Neural progenitor cell (in vitro differentiated cells): ENCODE results near the genes RNF145 and FAM200C.

- RAMPAGE, long total RNA = no peak
Observed at GRCh38 chr5:157540591-157541568, 34.7 kb downstream of the ADAM19 start.

- RAMPAGE, long total RNA = no peak
Observed at GRCh38 chr5:157857800-157858175, 1.2 kb downstream of the CLINT1 start.

DNA sequence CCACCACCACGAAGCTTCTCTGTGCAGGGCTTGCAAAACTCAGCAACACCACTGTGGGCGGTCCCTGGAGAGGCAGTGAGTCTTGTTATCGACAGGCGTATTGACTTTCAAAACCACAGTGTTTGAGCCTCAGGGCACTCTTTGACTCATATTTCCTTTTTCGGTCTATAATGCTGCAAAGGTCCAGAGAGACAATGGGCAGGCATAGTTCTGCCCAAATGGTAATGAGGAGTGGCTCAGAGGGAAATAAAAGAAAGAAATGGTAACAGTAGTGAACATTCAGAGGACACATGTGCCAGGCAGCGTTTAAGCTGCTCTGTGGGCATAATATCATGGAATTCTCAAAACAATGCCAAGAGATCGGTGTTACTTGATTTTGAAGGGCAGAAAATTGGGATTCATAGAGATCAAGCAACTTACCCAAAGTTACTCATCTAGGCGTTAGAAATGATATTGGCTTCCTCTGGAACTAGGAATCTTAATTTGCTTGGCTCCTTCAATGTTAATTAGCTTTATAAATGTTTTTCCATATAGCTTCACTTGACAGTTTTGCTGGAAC lies 539.3 kb downstream of the EBF1 start:
- RAMPAGE, long total RNA = no peak

DNA sequence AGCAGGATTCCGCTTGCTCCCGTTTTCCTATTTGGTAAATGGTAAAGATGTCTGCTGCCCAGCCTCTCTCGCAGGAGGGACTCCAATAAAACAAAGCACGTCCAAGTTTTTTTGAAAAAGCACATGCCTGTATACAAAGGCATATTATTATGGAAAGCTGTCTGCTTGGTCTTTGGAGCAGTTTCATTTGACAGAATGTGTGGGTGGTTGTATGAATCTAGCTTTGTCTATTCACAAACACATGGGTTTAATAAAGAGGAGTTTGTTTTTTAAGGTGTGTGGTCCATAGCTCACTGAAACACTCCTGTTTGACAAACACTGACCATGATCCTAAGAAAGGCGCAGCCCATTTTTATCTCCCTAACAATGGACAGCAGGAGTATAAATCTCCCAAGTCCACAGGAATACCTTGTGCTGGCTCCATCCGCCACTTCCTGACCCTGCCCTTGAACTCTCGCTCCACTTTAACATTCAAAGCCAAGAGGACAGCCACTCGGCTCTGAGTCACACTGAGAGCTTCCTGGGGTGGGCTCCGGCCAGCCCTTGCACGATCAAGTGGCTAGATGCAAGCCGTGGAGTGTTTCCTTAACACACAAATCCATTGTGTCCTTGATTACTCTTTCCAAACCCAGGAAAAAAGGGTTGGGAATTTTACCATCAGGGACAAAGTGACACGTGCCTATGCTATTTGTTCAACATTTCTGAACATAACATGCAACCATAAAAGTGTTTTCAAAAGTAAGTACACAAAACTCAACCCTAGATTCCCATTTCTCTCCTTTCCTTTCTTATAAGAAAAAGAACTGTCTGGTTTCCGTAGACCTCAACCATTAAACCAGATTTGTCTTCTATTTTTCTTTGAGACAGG lies 371.8 kb downstream of the EBF1 start:
- RAMPAGE, long total RNA = no peak

DNA sequence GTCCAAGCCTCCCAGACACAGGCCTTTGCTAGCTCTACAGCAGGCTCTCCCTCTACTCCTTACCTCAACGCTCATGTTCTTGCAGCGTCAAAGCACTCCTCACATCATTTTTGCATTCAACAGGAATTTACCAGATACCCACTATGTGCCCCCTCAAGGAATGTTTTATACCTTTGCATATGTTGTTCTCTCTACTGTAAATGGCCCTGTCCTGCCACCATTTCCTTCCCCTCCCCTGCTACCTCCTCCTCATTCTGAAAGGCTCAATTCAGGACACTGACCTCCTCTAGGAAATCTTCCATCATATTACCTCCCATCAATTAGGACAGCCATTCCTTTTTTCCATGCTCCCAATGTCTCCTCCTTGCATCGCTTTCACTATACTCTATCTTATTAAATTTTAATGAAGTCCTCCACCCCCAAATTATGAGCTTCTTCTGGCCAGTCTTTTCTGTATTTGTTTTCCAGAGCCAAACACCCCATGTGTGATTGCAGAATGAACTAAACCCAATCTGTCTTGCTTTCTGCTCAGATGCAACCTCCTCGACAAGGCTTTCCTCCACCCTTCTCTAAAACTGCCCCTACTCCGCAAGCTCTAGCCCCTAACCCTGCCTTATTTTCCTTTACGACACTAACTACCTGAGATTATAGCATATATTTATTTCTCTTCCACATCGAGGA lies 101.8 kb downstream of the EBF1 start:
- RAMPAGE, long total RNA = no peak

- RAMPAGE, long total RNA = no peak
Observed at GRCh38 chr5:159049444-159050178, 50.1 kb downstream of the EBF1 start.

DNA sequence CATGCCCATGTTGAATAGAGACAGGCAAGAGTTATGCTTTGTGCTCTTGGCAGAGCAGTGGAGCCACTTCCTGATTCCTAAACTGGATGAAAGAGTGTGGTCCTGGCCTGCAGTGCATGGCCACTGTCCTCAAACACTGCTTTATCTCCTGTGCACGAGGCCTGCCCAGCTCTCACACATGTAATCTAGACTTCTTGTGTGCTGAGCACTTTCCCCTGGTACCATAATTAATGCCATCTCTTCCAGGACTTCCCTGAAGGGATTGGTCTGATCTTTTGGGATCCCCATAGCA lies 2.1 kb upstream of the EBF1 start:
- RAMPAGE, long total RNA = no peak

DNA sequence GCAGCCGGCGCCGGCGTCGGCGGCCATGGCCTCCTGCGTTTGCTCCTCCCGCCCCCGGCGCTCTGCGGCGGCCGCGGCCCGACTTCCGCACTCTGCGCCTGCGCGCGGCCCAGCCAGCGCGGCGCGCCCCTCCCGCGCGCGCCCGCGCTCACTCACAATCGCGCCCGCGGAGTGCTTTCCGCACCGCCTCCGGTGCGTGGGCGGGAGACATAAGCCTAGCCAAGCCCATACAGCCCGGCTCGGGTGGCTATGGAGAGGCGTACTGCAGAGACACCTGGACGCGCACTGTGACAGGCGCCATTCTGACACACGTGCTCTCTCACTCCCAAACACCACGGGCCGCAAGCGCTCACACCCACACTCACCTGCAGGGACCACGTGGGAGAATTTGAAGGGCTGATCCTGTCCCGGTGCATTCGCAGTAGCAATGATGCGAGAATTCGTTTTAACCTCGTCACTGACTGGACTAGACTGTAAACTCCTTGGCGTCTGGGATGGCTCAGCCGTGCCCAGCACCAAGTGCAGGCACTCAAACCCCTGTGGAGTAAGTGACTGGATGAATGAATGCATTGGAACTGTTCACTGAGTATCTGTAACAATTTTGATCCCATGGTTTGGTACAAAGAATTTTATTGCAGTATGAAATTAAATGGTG lies at the start of gene RNF145:
Gene RNF145 (minus strand): TSS at position 66 of the 655 bp plus-strand sequence.
- RAMPAGE, long total RNA = no peak

GRCh38 chr5:159787420-159787805 lies 128.9 kb upstream of the ADRA1B start:
- RAMPAGE, long total RNA = no peak

DNA sequence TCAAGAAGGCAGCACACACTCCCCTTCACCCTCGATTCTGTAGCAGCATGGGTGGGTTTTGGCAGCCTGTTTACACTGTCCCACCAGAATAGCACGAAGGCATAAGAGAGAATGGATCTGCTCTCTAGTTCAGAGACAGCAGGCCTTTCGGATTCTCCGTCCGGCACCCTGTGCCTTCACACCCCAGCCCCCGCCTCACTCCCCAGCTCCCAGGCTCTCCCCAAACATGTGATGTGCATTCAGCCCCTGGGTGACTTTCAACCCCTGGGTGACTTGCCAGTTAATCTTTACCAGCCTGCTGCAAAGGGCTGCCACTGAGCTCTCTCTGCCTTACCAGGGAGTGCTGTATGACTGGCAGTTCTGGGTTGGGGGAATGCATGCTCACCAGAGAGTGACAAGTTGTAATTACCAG lies 5.0 kb upstream of the ADRA1B start:
- RAMPAGE, long total RNA = no peak

DNA sequence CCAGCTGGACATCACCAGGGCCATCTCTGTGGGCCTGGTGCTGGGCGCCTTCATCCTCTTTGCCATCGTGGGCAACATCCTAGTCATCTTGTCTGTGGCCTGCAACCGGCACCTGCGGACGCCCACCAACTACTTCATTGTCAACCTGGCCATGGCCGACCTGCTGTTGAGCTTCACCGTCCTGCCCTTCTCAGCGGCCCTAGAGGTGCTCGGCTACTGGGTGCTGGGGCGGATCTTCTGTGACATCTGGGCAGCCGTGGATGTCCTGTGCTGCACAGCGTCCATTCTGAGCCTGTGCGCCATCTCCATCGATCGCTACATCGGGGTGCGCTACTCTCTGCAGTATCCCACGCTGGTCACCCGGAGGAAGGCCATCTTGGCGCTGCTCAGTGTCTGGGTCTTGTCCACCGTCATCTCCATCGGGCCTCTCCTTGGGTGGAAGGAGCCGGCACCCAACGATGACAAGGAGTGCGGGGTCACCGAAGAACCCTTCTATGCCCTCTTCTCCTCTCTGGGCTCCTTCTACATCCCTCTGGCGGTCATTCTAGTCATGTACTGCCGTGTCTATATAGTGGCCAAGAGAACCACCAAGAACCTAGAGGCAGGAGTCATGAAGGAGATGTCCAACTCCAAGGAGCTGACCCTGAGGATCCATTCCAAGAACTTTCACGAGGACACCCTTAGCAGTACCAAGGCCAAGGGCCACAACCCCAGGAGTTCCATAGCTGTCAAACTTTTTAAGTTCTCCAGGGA lies 913 bp downstream of the ADRA1B start:
- RAMPAGE, long total RNA = no peak

GRCh38 chr5:159987032-159987763 lies 21.7 kb upstream of the TTC1 start:
- RAMPAGE, long total RNA = no peak

DNA sequence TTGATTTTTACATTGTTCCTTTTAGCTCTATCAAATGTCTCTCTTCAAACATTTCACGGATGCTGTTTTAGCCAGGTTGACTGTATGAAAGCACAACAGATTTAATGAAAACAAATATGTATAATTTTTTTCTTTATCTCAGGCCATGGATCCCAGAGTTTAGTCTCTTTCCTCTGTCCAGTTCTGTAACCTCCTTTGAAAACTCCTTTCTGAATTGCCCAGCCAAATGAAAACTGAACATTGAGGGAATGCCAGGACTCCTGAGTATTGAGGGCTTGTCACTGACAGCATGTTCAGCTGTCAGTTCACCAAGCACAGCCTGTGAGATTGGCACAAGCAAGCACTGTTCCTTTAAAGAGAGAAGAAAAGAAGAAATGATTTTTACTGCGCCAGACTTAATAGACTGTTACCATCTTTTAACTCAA lies 27.2 kb downstream of the TTC1 start:
- RAMPAGE, long total RNA = no peak

- RAMPAGE, long total RNA = no peak
Observed at GRCh38 chr5:160198780-160199899, 30.2 kb upstream of the FABP6 start.

DNA sequence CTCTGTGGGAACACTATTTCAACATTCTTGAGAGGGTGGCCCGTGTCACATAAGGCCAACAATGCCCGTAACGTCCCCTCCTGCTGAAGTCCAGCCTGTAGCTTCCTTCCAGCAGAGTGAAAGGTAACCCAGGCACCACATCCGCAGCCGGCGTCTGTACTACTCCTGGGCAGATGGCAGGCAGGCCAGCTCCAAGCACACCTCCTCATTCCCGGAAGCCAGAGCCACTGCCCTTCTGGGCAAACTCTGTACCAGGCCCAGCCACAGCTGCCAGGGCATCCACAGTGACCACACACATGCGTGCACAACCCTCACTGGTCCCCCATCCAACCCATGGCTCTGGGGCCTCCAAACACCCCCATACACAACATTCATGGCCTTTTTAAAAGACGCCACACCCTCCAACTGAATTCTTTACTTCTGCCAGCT lies 18.1 kb downstream of the CCNJL start:
- RAMPAGE, long total RNA = no peak

GRCh38 chr5:160399191-160399664 lies 626 bp downstream of the FAM200C start:
- RAMPAGE, long total RNA = no peak

DNA sequence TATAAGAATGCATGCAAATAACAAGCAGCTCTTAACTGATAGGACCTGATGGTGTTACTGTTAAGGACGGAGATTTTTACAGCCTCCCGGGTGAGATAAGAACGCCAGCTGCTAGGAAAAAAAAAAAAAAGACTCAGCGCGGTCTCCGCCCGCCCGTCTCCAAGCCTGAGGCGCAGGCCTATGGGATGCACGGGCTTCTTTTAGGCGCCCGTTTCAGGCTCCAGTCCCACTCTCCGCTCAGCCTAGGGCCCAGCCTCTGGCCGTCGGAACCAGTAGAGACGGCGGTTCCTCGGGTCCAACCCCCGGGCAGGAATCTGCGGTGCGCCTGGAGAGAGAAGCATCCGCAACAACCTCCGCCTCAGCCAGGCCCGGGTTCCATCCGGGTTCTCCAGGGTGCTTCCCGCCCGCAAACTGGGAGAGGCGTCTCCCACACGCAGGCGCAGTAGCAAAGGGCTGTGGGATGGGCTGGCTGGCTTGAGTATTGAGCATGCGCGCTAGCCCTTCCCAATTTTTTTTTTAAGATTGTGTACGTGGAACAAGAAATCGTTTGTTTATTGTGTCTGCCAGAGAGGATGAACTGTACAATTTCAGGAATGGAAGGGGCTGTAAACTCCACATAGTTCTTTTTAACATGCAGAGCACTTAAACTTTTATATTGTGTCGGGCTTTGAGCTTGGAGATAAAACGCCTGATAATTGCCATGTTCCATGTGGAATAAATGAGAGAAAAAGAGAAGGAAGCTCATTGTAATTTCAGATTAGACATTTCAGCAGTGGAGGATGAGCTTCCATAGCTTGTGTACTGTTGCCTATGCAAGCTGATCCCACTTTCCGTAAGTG lies at the start of gene FAM200C:
Gene FAM200C (minus strand): TSS at position 390 of the 839 bp plus-strand sequence.
- RAMPAGE, long total RNA = start-site peak on the minus strand centred at position 388 of the sequence, 57 bp wide, 25 and 119 reads in 2 replicates

GRCh38 chr5:160505795-160506402 lies 84.2 kb downstream of the PTTG1 start:
- RAMPAGE, long total RNA = no peak

DNA sequence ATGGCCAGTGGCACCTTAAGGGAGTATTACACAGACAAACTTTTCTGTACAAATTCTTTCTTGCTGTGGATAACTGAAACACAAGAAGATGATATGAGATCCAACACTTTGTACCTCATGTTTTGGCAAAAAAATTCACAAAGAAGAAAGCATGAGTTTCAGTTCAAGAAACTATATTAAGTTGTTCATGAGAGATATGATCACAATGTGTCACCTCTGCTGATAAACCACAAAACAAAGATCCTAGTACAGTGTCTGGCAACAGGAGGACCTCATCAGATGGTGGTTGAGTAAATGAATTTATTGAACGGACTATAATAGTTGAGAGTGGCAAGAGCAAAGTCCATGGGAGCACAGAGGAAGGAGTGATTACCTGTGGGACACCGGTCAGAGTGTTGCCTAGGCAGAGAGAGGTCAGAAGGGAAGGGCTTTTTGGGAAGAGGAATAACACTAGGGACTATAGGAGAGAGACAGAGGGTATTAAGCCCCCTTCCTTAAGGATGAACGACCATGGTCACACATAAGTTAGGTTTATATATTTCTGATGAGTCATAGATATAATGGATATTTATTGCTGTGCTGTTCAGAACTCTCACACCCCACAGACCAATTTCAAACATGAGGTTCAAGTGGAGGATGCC lies 194.0 kb downstream of the ATP10B start:
- RAMPAGE, long total RNA = no peak

GRCh38 chr5:160683440-160683999 lies 168.5 kb downstream of the ATP10B start:
- RAMPAGE, long total RNA = no peak